Occipital lobe (tissue), 2 donors: Measurements from ENCODE around the genes BCL2, VPS4B and CDH7.

- RAMPAGE, long total RNA, result no peak
These were observed 289.4 kb downstream of the PHLPP1 start for GRCh38 chr18:63004613-63005203.

GRCh38 chr18:63058275-63058598 is 261.3 kb downstream of the BCL2 start:
- RAMPAGE, long total RNA, result no peak

GRCh38 chr18:63100085-63100841 is 219.3 kb downstream of the BCL2 start:
- RAMPAGE, long total RNA, result no peak

GRCh38 chr18:63148333-63149272 is 171.0 kb downstream of the BCL2 start:
- RAMPAGE, long total RNA, result no peak

DNA sequence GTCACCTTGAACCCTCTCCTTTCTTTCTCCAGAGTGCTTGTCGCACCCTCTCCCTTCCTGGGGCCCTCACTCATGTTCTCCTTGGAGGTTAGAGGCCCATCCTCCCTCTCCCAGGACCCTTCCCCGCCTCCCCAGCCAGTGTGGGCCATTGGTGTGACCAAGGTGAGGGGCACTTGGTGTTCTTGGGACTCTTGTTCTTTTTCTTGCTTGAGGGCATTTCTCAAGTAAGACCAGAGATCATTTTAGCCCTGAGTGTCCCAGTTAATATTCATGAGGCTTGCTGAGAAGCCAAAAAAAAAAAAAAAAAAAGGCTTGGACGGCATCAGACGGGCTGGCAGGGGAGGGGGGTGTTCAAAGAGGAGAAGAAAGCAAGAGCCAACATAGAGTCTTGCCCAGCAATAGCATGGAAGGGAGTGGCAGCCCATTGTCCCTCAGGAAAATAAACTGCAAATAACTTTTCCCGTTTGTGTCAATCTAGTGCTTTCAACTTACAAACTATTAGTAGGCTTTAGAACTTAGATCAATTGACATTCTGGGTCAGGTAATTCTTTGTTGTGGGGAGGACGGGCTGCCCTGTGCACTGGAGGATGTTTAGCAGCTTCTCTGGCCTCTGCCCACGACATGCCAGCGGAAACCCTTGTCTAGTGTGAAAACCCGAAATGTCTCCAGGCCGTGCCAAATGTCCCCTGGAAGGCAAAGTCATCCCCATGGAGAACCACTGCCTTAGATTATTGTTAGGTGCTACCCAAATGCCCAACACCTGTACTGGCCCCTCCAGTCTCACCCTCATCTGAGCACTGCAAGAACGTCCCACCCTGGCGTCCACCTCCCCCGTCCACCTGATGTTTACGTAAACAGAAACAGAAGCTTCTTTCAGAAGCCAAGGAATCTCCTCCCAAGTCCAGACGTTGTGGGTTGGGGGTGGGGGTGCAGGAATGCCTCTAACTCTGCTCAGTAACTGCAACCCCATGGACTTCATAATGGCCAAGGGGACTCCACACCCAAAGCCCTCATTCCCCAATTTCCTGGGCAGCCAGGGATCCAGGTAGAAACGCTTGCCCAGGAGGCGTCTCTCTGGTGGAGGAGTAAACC is 163.4 kb downstream of the BCL2 start:
- RAMPAGE, long total RNA, result no peak

DNA sequence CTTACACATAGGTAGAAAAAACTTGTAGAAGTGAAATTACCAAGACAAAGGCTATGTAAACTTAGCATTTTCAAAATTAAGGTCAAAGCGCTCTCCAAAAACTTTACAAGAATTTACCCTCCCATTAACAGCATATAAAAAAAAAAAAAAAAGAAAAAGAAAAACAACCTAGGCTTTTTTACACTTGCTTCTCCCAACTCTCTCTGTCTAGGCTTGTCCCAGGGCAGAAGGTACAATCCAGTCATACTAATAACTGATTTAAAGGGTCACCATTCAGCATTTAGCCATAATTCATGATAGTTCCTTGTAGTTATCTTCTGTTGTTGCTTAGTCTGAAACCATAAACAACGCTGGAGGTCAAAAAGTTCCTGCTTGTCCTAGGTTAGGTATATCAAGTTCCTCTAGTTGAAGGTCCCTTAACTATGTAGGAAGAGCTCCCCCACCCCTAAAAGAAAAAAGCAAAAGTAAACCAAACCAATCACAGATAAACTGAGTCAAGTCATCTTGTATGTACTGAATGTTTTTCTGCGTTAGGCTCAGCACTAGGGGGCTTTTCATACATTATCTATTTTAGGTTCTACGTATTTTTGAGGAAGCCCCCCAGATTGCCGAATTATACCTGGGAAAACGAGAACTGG is 130.4 kb downstream of the BCL2 start:
- RAMPAGE, long total RNA, result no peak

DNA sequence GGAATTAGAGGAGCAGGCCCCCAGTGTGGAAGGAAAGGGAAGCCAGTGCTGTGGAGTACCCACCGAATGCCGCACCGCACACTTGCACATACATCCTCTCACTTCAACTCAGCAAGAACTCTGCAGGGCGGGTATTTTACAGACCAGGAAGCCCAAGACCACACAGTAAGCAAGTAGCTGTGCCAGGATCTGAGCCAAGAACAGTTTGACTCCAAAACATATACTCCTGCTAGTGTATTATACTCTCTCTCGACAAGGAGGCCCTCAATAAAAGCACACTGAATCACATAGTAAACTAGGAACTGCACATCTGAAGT is 69.7 kb downstream of the BCL2 start:
- RAMPAGE, long total RNA, result no peak

DNA sequence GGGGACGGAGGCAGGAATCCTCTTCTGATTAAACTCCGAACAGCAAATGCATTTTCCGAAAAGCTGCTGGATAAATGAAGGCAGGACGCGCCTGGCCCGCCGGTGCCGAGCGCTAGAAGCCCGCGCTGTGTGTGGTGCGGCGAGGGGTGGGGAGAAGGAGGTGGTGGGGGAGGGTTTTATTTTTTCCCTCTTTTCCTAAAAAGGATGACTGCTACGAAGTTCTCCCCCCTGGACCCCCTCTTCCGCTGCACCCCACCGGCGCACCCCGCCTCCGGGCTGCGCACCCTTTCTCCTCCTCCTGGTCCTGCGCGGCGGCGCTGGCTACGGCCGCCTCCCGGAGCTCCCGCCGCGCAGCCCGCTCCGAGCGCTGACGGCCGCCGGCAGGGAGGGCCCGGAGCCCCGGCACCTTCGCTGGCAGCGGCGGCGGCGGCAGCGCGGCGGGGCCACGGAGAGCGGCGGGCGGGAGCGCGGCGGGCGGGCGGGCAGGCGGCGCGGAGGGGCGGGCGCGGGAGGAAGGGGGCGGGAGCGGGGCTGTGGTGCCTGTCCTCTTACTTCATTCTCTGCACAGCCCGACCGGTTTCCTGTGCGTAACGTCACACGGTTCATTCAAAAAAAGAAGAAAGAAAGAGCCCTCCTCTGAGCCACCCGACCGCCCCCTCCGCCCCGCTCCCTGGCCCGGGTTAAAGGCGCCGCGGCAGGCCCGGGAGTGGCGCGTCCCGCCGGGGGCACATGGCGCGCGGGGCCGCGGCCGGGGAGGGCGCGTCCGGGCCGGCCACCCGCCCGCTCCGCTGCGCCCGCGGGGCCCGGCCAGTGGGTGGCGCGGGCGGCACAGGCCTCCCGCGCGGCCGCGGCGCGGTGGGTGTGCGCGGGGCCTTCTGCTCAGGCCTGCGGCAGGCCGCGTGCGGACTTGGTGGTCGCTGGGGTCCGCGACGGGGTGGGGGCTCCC is at the start of gene BCL2:
TSS of gene BCL2 (minus strand) at position 148 of the 946 bp plus-strand sequence.
- RAMPAGE, long total RNA, result no peak

DNA sequence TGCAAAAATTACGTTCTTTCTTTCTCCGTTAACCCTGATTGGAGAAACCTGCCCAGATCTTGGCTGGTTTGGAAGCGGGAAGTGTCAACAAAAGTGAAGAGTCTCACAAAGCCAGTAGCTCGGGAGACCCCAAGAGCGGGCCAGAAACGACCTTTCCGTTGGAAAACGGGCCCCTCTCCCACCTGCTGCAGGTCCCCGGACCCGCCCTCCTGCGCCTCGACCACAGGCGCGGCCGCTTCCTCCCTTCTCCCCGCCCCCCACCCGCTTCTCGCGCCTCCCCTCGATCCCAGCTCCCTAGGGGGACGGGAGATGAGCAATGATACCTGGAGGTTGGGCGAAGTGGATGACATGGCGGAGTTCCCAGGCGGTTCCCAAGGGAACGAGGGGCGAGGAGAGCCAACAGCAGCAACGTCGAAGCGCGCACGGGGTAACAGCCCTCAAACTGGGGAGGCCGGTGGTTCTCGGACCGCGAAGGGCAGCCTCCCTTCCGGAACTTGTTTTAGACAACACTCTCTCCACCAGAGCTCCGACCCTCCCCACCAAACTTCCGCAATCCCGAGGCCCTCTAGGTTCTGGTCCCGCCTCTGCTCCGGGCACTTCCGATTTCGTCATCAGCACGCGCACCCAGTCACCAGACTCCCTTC is at the start of gene VPS4B:
TSS of gene VPS4B (minus strand) at position 567 of the 644 bp plus-strand sequence.
- RAMPAGE, long total RNA, result start-site peak on the minus strand centred at position 519 of the sequence, 98 bp wide, 503 and 530 reads in 2 replicates

- RAMPAGE, long total RNA, result no peak
These were observed 4.0 kb upstream of the SERPINB8 start for GRCh38 chr18:63965814-63966343.

DNA sequence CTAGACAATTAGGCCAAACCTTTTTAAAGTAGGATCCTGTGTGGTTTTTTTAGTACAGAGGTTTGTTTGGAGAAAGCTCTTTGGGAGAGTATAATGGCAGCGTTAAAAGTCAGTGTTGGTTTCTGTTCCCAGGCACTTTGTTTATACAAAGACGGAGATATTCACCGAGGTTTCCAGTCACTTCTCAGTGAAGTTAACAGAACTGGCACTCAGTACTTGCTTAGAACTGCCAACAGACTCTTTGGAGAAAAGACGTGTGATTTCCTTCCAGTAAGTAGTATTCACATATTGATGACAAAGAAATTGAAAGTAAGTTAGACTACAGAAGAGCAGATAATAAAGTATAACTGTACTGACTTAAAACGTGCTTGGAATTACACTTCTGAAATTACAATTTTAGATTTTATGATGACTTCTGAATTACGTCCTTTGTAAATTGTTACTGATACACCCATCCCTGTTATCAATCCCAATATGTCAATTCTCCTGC is 9.8 kb downstream of the SERPINB8 start:
- RAMPAGE, long total RNA, result no peak

GRCh38 chr18:65750130-65751323 is at the start of gene CDH7:
Gene CDH7 (plus strand): TSS chr18:65751012.
- RAMPAGE, long total RNA, result no peak

DNA sequence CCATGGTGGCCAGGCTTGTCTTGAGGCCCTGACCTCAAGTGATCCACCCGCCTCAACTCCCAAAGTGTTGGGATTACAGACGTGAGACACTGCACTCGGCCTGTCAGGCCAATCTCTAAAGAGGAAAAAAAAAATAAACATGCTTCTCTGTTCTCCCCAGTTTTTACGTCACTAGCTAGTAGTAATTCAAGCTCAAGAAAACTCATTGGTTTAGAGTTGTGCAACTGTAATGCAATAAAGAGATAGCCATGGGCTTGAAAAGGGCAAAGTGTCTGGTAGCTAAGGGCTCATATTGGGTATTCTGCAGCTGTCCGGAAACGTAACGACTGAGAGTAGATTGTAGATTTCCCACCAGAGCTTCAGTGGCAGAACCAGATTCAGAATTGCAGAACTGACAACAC is 112.2 kb upstream of the DSEL start:
- RAMPAGE, long total RNA, result no peak

DNA sequence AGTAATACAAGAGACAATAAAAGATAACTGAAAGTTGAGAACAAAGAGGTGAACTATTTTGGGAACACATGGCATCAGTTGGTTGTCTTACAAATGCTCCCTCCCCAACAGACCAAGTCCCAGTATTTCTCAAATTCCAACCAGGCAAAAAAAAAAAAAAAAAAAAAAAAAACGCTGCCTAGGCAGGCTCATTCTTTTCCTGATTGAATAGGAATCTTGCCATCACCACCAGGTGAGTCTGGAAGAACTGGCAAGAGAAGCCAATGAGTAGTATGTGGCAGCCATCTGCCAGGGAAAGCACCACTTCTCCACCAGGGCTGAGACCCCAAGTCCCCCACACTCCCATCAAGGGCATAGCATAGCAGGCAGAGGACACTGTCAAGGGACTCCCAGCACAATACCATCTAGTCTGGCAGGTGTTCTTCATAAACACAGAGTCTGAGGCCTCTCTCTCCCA is 538.0 kb upstream of the DSEL start:
- RAMPAGE, long total RNA, result no peak

DNA sequence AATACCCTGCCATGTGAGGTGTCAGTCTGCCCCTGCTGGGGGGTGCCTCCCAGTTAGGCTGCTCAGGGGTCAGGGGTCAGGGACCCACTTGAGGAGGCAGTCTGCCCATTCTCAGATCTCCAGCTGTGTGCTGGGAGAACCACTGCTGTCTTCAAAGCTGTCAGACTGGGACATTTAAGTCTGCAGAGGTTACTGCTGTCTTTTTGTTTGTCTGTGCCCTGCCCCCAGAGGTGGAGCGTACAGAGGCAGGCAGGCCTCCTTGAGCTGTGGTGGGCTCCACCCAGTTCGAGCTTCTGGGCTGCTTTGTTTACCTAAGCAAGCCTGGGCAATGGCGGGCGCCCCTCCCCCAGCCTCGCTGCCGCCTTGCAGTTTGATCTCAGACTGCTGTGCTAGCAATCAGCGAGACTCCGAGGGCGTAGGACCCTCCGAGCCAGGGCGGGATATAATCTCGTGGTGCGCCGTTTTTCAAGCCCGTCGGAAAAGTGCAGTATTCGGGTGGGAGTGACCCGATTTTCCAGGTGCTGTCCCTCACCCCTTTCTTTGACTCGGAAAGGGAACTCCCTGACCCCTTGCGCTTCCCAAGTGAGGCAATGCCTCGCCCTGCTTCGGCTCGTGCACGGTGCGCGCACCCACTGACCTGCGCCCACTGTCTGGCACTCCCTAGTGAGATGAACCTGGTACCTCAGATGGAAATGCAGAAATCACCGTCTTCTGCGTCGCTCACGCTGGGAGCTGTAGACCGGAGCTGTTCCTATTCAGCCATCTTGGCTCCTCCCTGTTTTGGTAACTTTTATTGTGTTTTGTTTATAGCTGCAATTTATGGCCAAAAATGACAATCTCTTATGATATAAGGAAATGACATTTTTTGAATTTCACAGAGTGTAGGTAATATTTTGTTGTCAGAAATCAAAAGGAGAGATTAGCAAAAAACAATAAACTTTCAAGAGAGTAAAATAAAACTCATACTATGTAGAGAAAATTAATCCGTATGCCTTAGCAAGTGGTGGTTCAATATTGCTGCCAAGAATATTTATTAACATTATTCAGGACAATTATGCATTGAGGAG is 7.5 kb upstream of the CCDC102B start:
- RAMPAGE, long total RNA, result no peak

DNA sequence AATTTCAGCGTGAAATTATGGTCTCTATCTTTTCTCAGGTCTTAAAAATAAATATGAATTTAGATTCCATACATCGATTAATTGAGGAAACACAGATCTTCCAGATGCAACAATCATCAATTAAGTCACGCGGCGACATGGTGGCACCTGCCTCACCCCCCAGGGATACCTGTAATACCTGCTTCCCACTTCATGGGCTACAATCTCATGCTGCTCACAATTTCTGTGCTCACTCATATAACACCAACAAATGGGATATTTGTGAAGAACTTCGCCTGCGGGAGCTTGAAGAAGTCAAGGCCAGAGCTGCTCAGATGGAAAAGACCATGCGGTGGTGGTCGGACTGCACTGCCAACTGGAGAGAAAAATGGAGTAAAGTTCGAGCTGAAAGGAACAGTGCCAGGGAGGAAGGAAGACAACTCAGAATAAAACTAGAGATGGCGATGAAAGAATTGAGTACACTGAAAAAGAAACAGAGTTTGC is 38.9 kb downstream of the CCDC102B start:
- RAMPAGE, long total RNA, result no peak

DNA sequence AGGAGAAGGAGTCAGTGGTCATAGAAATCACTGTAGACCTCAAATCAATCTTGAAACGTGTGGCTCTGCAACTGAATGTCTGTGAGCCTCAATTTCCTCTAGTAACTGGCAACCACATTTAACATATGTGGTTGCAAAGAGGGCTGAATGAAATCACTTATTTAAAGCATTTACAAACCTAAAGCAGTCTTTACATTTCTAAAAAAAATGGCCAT is 1.7 kb upstream of the DOK6 start:
- RAMPAGE, long total RNA, result no peak

DNA sequence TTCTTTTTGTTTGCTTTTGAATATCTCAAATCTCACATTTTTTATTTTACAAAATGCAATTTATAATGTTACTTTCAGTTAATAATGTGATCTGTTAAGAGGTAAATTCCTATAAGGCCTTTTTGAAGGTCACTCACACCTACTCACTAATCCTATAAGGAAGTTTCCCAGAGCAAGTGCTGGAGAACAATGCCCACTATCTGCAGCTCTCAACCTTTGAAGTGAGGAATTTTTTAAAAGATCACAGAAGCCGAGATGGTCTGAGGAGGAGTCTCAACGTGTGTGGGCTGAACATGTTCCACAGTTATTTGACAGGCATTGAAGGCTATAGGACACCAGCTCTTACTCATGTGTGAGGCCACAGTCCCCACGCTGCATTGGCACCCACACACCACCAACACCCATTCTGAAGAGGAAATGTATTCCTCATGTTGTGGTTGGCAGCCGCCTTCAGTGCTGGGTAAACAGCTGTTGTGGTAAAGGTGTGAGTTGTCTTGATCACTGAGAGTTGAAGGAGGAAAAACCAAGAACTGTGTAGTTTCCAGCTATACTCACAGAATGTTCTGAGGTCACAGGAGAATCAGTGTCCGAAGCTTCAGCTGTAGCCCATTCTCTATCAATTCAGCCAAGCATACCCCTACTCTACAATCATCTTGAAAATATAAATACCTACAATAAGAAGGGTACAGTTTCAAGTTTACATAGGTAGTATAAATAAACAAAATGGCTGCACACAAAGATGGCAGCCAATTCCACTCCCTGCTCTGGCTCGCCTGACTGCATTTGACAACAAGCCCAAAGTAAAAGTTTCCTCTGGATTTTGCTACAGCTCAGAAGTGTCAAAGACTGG is 12.3 kb downstream of the CD226 start:
- RAMPAGE, long total RNA, result no peak

- RAMPAGE, long total RNA, result no peak
These were observed 74.7 kb upstream of the CD226 start for GRCh38 chr18:70022221-70023011.

DNA sequence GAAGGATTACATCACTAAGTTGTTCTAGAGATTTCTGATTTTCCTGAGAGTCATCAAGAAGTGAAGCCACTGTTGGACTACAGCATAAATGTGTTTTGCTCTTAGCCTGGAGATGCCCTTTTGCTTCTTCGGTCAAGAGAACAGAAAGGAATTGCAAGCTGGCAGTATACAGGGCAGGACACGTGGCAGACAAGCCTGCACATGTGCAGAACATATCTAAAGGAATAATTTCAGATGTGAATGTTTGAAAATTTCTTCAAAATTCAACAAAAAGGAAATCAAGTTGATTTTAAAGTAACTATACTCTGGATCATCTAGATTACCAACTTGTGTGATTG is 100.3 kb upstream of the CD226 start:
- RAMPAGE, long total RNA, result no peak